SJSA1 (cell line): ENCODE data around the gene OR2Y1.

DNA sequence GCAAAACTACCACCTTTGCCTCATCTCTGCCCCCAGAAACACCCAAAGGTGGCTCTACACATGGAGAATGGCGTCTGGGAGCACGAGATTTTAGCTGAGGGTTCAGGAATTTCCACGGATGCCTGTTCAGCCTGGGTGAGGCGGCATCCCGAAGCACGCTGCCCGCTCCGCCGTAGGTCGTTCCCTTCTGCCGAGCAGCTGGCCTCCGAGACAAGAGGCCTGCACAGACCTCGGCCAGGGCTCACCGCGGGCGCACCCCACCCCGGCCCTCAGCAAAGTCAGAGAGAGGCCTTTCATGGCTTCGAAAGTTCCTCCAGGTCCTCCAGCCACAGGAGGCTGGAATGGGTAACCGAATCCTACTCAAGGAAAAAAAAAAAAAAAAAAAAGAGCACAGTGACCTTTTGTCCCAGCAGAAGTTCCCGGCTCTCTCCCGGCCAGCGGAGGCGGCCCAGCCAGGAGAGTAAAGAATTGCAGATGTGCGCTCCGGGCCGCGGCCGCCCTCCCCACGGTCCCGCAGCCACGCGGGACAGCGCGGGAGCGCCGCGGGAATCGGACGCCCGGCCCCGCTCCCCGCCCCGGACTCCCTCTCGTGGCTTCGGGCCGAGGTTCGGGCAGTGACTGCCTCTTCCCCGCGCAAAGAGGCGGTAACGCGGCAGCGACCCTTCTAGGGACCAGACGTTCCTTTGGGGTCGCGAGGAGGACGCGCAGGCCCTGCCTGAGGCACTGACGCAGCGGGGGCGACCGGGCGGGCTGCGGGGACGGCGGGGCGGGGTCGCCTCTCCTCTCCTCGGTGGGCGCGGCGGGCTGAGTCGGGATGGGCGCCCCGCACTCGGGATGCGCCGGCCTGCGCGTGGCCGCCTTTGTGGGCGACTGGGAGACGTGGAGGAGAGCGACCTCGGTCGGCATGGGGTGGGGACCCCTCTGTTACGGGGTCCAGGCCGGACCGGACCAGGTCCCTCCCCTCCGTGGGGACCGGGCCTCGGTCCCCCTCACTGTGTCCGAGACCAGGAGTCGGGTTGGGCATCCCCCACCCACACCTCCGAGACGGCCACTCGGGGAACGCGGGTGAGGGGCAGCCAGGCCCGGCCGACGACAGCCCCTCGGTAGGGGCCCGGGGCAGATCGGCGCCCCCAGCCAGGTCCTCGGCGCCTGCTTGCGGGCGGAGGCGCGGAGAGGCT lies 773 bp downstream of the GFPT2 start:
- RAMPAGE, long total RNA, result no peak

GRCh38 chr5:180739879-180740412 lies at the start of gene OR2Y1:
OR2Y1 (minus strand) TSS chr5:180740058.
- RAMPAGE, long total RNA, result no peak

DNA sequence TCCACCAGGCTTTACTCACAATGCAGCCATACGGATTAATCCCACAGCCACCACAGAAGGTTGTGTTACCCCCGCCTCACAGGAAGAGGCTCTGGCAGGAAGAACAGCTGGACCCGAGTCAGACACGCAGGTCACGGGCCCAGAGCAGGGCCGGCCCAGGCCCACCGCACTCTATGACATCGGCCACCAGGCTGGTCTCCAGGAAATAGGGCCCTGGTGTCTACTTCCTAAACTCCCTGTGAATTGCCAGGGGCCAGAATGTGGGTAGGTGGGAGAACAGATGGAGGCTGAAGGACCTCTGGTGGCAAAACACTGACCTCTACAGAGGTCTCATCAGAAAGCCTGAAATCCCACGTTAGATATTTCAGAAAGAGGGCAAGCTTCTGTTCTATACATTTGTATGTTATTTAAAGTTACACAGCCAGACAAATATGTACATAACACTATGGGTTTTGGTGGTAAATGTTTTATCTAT lies 15.5 kb downstream of the MGAT1 start:
- RAMPAGE, long total RNA, result no peak

DNA sequence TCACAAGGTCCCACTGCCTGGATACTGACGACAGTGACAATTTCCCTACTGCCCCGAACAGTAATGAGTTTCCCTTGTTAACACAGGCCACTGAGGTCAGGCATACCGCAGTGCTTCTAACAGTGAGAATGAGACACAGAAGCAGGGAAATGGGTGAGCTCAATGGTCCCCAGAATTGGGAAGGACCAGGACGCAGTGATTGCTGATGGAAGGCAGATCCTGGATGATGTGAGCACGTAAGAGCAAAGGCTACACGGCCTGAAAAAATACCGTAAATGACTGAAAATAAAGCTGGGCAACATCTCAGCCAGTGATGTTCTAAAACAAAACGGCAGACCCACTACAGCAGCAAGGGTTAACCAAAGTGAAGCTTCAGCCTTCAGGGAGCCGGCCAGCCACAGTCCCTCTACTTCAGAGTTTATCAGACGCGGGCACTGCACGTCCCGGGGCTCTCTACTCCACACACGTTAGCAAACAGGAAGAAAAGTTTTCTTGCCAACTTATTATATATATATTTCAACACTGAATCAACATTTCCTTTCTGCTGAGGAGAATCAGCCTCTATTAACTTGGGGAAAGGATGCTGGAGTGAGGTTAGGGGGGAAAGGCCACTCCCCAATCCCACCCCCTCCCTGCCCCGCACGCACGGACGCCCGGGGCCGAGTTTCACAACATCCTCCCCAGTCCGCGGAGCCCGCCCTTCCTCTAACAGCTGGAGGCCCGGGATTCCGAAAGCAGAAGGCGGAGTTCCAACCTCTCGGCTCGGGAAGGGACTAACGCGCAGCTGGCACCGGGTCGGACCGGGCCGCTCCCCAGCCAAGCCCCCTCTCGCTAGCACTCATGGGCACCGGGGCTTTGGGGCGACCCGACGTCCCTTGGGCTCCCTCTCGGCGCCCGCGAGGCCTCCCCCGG lies 612 bp downstream of the MGAT1 start:
- RAMPAGE, long total RNA, result no peak

- RAMPAGE, long total RNA, result no peak
Observed at GRCh38 chr5:181043133-181043626, 3.1 kb downstream of the BTNL9 start.

GRCh38 chr5:181121863-181122387 lies 9.0 kb downstream of the OR2V1 start:
- RAMPAGE, long total RNA, result no peak

DNA sequence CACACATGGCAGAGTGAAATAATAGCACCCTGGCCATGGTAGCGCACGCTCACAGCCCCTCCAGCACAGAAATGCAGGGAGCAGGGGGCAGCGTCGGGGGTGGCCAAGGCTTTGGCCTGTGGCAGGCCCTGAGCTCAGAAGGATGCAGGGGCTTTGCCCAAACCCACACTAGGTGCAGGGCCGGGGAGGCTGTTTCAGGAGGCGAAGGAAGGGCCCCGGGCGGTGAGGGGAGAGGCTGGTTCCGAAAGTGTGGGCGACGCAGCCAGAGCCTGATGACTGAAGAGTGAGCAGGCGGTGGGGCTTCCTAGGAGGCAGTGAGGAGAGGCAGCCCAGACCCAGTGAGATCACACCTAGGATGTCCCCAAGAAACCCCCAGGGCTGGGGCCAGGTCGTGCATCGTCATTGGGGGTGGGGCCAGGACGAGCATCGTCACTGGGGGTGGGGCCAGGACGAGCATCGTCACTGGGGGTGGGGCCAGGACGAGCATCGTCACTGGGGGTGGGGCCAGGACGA lies 13.0 kb downstream of the OR2V2 start:
- RAMPAGE, long total RNA, result no peak

DNA sequence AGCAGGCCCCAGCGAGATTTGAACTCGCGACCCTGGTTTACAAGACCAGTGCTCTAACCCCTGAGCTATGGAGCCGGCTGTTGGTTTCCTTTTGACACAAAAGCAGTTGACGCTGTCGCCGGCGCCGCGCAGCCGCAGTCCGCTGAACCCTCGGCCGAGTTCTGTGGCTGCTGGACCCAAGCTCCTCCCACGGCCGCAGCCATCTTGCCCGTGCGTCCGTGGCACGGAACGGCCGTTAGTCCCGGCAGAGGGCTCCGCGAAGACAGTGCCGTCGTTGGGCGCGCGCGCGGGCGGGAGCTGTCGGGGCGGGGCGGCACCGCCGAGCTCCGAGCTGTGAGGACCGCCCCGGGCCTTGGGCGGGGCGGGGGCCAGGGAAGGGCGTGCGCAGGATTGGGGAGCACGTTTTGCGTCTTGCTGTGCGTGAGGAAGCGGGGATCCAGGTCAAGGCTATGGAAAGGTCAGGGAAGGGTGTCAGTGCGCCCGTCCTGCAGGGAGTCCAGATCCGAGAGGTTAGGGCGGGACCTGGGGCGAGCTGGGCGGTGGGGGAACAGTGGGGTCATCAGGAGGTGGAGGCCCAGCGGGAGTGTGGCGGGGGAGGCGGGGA lies 13.2 kb downstream of the TRIM7 start:
- RAMPAGE, long total RNA, result no peak

GRCh38 chr5:181216865-181218146 lies 5.8 kb upstream of the TRIM41 start:
- RAMPAGE, long total RNA, result no peak

DNA sequence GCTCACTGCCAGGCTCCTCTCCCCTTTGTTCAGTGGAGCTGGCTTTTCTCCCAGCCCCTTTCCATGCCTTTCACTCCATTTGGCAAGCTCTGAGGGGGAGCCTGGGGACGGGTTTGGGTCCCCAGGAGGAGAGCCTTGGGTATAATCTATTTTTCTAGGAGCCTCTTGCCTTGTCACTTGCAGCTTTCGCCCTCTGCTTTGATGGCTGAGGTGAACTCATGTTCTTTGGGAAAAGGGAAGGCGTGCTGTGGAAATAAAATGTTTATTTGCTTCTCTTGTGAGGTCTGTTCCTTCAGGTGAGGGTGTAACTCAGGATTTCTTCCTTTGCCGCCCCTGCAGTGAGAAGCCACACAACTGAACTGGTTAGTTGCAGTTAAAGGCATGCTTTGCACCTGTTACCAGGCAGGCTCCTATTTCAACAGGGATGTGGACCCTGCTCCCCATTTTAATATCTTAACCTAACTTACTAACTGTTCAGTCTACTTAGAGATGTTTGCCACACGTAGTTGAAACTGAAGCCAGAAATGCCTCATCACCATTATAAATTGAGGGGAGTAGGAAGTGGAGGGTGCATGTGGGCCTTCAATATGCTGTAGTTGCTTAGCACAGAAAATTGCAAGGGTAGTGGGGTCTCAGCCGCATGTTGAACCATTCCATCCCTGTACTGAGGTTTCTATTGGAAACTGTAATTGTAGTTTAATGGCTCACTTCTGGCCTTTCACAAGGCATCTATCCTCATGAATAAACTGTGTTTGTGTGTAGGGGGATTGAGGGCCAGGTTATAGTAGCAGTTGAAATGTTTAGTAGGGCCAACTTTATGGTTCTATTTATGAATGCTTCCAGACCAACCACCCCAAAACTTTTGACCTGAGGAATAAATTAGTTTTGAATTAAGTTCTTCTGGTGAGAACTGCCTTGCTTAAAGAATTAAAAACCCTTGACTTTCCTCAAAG lies 7.9 kb downstream of the RACK1 start:
- RAMPAGE, long total RNA, result no peak

GRCh38 chr5:181246821-181247216 lies 3.1 kb upstream of the RACK1 start:
- RAMPAGE, long total RNA, result no peak